H9 (cell line): ENCODE measurements around the genes TMEM191B, DGCR6 and GP1BB.

- PRO-cap: no peak
Measured at GRCh38 chr22:18527384-18527836, at the start of gene TMEM191B. Gene TMEM191B (plus strand): TSS chr22:18527802.

DNA sequence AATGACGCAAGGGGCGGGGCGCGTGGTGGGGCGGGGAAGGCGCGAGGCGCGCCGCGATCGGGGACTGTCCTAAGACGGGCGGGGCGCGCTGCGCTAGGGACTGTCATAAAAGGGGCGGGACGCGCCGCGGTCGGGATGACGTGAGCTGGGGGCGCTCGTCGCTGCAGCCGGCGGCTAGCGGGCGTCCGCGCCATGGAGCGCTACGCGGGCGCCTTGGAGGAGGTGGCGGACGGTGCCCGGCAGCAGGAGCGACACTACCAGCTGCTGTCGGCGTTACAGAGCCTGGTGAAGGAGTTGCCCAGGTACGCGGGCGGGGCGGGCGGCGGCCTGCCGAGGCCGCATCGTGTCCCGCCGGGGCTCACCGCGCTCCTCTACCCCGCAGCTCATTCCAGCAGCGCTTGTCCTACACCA is at the start of gene DGCR6:
Gene DGCR6, plus strand, starts transcription at position 138 of the 411 bp plus-strand sequence.
- PRO-cap: no peak

GRCh38 chr22:18967463-18968192 is 31.5 kb upstream of the PRODH start:
- PRO-cap: no peak

GRCh38 chr22:19169134-19169897 is 9.2 kb downstream of the SLC25A1 start:
- PRO-cap: no peak

DNA sequence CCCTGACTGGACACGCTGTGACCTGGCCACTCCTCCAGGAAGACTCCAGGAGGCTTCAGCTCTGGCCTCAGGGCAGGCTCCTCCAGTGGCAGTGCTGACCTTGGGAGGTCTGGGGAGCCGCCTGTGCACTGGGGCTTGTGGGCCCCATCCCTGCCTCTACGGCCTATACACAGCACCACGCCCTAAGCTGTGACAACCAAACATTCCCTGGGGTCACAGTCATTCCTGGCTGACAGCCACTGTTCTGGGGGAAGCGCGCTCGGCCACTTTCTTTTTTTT is 6.5 kb upstream of the SLC25A1 start:
- PRO-cap: no peak

DNA sequence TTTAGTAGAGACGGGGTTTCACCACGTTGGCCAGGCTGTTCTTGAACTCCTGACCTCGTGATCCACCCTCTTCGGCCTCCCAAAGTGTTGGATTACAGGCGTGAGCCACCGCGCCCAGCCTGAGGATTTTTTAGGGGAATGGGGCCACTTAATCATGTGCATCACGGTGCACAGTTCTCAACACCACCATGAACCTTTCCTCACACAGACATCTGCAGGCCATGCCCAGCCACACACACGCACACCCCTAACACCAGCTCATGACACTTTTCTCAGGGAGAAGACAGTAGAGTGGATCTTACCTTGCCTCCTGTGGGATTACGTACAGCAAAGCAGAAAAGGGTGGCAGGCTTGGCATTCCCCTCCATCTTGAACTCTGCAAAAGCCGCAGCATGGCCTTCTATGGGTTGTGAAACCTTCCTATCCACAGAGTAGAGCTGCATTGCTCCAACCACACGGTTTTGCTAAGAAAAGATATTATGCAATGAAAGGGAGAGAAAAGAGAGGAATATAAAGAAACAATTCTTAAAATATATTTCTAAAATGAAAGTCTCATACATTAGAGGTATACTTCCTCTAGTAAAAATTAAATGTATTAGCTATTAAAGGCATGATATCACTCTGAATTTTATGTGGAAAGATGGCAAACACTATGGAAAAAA is 48.9 kb downstream of the CLTCL1 start:
- PRO-cap: no peak

GRCh38 chr22:19361400-19362602 is 69.7 kb downstream of the HIRA start:
- PRO-cap: no peak

GRCh38 chr22:19396603-19397010 is 34.9 kb downstream of the HIRA start:
- PRO-cap: no peak

DNA sequence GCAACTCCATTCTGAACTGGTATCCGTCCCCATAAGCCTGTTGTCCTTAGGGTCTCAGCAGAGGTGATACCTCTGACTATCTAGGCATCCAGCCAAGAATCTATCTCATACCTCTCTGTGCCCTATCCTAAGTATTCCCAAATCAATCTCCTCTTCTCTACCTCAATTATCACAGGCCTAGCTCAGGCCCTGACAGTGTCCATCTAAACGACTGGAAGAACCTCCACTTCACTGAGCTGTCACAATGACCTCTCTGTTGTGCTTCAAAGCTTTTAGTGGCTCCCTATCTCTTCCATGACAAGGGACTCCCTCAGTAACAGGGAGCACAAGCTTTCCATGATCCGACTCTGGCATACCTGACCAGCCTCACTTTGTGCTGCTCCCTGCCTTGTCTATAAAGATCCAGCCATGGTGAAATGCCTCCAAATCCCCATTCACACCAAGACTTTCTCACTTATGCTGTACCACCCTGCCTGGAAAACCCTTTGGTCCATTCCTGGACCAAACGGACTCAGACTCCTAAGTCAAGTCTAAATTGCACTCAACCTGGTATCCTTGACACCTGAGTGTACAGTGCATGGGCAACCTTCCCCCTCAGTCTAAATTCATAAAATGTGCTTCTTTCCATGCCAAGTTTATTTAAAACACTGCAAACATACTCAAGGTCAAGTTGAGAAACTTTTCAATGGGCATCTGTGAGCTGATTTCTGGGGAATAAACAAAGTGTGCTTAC is 26.6 kb downstream of the HIRA start:
- PRO-cap: no peak

GRCh38 chr22:19482067-19483040 is 2.6 kb downstream of the CDC45 start:
- PRO-cap: no peak

GRCh38 chr22:19483404-19484102 is 3.8 kb downstream of the CDC45 start:
- PRO-cap: no peak

GRCh38 chr22:19525115-19525902 is 1.1 kb upstream of the CLDN5 start:
- PRO-cap: no peak

GRCh38 chr22:19543807-19544025 is 19.5 kb upstream of the CLDN5 start:
- PRO-cap: no peak

DNA sequence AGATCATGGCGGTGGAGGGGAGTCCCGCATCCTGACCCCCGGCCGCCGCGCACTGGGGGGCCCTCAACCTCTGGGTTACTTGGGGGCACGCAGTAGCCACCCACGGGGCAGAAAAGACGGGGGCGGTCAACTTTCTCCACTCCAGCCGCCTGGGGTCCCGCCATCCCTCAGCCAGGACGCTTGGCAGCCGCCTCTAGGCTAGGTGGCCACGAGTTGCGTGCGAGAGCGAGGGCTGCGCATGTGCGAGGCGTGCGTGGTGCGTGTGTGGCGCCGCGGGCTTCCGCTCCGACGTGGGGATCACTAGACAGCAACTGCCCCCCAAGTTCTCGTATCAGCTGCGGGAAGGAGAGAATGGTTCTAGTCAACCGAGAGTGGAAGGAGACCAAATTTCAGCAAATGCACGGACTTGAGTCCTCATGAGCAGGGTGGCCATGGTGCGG is 42.4 kb upstream of the CLDN5 start:
- PRO-cap: no peak

- PRO-cap: unidirectional peak, plus-strand start at chr22:19719147
Measured at GRCh38 chr22:19718905-19719428, 4.4 kb upstream of the GP1BB start.

GRCh38 chr22:19722575-19723122 is 690 bp upstream of the GP1BB start:
- PRO-cap: no peak

DNA sequence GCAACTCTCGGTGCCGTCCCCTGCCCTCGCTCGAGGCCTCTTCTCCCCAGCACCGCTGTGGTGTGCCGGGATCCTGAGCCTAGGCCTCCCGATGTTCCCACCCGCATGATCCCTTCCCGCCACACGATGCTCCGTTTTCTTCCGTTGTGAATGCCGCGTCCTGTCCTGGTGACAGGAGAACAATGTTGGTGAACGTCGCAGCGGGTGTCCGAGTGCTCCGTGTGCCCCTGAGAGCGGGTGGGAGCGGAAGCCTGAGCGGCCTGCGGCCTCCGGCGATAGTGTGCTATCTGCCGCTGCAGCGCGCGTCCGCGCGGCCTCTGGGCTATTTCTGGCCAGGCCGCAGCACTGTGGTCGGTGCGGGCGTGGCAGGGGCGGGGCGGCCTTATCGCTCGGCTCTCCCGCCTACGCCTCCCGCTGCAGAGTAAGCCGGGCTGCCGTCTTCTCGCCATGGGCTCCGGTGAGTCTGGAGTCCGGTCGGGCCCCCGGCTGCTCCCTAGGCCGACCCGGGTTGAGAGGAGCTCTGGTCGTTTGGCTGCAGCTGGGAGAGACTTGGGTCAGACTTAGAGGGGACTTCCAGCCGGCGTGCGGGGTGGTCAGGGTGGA is at the start of gene GP1BB:
Gene GP1BB, plus strand, starts transcription at position 417 of the 603 bp plus-strand sequence.
- PRO-cap: unidirectional peak, plus-strand start at position 448 of the sequence

DNA sequence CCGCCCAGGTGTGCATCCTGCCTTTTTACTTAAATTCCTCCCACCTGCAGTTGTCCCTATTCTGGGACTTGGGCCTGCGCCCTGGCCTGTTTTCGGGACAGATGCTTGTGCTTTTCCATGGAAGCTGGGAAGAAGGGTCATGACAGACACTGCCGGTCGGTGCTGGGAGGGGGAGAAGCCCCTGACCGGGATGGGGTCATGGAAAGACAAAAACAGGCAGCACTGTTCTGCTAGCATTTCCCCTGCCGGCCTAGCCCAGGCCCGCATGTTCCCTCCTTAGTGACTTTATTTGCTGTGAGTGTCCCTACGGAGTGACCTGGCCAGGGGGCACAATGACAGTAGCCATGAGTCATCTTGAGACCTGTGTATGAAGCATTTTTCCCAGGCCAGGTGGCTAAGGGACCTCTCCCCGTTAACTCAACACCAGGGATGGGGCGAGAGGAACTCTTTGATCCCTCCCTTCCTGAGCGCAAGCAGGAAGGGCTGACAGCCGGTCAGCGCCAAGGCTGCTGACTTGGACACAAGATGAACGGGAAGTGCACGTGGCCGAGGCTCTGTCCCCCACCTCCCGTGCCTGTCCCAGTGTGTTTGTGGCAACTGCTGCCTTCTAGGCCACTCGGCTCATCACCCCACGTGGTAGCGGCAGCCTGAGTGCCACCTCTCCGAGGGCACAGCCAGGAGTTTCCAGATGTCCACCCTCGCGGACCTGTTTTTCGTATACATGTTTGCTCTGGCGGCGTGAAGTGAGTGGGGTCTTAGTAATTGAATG is 7.2 kb downstream of the TBX1 start:
- PRO-cap: no peak

GRCh38 chr22:19846644-19847441 is 7.8 kb downstream of the GNB1L start:
- PRO-cap: no peak

DNA sequence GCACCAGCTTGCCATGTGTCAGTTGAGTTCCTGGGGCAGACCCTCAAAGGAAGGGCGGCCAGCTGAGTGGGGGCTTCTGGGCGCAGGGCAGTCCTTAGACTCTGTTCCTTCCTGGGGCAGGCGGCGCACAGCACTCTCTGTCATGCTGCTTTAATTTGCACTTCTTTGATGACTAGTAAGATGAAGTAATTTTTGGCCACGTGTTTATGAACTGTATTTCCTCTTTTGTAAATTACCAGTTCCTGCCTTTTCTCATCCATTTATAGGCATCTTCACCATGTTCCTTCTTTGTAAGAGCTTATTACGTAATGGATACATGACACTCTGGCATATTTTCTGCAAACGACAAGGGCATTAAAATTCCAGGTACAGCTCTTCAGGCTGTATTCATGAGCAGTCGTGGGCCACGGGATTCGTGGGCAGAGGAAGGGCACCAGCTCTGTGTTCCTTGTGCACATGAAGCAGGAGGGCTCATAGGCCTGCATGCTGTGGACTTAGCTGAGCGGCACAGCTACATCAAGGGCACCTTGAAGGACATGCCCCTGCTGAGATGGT is 32.3 kb upstream of the GNB1L start:
- PRO-cap: no peak